Measurements from ENCODE around the gene TEX9.

DNA sequence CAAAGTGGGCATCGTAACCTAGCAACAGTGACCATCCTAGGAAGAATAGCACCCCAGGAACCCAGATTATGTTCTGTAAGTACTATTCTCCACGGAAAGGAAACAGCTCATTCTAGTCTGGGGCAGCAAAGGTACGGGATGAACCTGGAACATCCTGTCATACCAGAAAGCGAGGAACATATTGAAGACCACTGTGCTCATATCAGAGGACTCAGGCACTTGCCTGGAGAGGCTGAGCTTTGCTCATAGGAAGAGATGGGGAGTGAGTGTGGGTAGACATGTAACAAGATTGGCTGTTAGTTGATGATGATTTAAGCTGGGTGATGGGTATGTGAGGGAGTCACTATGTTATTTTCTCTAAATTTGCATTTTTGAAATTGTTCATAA lies 31.7 kb downstream of the BCL2L10 start:
- PRO-cap = no peak

DNA sequence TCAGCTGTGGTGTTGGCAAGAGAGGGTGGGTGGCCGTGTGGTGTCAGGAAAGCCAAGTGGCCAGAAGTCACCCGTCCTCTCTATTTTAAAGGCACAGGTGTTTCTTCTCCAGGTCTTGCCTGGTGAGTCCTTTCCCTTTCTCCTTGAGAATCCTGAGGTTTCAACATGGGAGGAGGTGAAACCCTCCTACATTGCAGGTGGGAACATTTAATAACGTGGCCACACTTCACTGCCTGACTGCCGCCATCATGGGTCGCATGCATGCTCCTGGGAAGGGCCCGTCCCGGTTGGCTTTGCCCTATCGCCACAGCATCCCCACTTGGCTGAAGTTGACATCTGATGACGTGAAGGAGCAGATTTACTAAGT lies 17.5 kb downstream of the BCL2L10 start:
- PRO-cap = no peak

- PRO-cap = no peak
Measured at GRCh38 chr15:52134444-52135201, 22.0 kb upstream of the BCL2L10 start.

- PRO-cap = no peak
Measured at GRCh38 chr15:52256377-52256774, 39.2 kb downstream of the MYO5C start.

DNA sequence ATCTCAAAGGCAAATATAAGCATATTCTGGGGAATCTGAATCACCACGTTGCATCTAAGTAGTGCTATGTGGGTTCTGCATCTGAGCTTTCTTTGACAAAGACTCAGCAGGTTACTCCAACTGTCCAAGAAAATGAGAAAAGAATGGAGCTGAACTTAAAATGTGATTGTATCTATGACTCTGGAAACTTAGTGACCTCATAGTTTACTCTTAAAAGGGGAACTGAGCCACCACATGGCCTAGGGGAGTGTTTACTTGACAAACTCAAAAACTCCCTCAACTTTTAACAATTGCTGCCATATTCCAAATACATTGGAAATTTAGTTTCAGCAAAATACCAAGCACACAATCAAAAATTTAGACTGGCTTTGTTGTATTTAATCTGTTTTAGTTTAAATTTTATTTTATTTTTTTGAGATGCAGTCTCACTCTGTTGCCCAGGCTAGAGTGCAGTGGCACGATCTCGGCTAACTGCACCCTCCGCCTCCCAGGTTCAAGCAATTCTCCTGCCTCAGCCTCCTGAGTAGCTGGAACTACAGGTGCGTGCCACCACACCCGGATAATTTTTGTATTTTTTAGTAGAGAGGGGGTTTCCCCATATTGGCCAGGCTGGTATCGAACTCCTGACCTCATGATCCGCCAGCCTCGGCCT lies 3.2 kb downstream of the ARPP19 start:
- PRO-cap = no peak

DNA sequence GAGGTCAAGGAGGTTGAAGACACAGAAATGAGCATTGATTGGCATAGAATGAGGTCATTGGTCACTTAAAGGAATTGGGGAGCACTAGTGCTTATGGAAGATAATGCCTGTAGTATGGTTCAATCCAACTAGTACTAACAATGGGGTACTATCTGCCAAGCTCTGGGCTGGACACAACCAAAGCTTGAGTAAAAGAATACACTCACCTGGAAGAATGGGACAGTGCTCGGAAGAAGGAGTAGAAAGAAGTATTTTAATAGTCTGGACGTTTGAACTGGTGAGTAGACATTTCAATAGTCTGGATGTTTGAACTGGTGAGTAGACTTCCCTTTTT lies 40.2 kb upstream of the ATOSA start:
- PRO-cap = unidirectional peak, plus-strand start at position 165 of the sequence

DNA sequence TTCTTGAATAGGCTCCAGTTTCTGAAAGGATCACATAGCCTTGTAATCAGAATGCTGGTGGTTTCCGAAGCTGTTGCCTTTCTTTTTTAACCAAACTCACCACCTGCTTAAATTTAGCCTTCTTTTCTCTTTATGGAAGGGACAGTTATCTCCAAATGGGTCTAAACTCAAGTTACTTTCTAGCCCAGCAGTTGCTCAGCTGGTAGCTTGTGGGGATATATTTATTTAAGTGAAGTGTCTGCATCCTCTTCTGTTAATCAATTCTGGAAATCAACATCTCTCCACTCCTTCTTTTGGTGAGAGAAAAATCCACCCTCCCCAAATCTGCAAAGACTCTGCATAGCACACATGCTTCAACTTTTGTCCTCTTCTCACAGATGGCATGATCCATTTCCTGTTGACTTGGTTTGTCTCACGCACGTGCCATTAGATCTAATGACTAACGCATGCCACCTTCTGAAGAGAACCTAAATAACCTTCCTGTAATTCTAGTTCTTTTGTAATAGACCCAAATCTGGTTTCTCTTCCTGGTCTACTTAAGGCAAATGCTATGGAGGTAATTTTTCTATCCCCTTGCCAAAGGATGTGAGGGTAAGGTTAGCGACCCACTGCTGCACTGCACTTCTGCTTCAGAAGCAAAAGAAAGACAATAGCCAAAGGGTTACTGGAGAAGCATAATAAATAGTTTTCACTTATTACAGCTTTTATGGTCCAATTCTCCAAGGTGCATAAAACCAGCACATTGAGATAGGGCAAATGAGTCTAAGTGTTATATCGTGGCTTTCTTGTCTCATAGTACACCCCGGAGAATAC lies 51.0 kb upstream of the ATOSA start:
- PRO-cap = no peak

GRCh38 chr15:52780559-52781133 lies 9.5 kb downstream of the ONECUT1 start:
- PRO-cap = no peak

GRCh38 chr15:52786479-52787571 lies 3.3 kb downstream of the ONECUT1 start:
- PRO-cap = no peak

DNA sequence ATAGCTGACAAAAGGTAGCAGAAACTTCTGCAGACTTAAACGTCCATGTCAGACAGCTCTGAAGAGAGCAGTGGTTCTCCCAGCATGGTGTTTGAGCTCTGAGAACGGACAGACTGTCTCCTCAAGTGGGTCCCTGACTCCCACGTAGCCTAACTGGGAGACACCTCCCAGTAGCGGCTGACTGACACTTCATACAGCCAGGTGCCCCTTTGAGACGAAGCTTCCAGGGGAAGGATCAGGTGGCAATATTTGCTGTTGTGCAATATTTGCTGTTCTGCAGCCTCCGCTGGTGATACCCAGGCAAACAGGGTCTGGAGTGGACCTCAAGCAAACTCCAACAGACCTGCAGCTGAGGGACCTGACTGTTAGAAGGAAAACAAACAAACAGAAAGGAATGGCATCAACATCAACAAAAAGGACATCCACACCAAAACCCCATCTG lies 34.4 kb upstream of the ONECUT1 start:
- PRO-cap = no peak

GRCh38 chr15:53910861-53911466 lies 67.3 kb upstream of the UNC13C start:
- PRO-cap = no peak

GRCh38 chr15:54583681-54584220 lies 605.5 kb downstream of the UNC13C start:
- PRO-cap = no peak

DNA sequence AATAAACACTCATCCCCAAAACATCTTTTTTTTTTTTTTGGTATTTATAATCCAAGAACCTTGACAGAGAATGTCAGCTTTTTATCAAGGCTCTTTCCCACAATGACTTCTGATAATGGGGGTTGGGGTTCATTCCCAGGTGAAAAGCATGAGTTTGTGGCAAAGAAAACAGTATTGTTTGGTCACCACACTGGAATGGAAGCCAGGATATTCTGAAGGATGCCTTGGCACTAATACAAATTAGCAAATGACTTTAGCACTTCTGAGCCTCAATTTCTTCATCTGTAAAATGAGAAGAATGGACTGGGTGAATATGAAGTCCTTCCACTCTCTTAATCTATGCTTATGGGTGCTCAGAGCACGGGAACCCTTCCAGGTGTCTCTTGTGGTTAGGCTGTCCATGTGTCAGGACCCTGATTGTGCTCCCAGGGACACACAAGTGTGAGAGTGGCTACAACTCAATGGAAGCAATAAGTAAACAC lies 21.4 kb downstream of the RAB27A start:
- PRO-cap = no peak

GRCh38 chr15:55407391-55407802 lies 762 bp downstream of the CCPG1 start:
- PRO-cap = bidirectional peak, plus-strand start at chr15:55407896, minus-strand start at chr15:55407718

DNA sequence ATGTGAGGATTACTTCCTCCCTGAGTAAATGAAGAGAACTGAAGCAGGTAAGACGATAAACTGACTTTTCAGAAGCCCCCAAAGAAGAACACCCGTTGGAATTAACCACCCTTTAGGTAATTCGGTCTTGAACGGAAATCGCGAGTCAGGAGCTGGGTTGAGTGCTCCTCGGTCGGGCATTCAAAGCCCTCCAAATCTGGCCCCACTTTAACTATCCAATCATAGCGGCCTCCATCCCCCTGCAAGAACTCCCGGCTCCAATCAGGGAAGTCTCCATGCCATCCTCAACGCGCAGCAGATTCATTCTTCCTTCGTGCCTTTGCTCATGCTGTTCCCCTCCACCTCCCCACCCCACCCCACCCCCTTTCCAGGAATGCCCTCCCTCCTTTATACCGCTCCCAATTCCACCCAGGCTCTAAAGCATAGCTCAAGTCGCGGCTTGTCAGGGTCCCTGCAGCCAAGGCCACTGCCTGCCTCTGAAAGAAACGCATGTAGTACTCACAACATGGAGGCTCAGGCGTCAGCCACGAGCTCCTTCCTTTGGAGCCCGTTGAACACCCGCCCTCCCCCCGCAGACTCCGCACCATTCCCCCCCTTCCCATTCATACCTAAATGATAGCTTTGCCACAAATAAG lies 670 bp upstream of the RFX7 start:
- PRO-cap = bidirectional peak, plus-strand start at position 303 of the sequence, minus-strand start at position 154 of the sequence

- PRO-cap = no peak
Measured at GRCh38 chr15:56318425-56318831, 46.8 kb upstream of the TEX9 start.

DNA sequence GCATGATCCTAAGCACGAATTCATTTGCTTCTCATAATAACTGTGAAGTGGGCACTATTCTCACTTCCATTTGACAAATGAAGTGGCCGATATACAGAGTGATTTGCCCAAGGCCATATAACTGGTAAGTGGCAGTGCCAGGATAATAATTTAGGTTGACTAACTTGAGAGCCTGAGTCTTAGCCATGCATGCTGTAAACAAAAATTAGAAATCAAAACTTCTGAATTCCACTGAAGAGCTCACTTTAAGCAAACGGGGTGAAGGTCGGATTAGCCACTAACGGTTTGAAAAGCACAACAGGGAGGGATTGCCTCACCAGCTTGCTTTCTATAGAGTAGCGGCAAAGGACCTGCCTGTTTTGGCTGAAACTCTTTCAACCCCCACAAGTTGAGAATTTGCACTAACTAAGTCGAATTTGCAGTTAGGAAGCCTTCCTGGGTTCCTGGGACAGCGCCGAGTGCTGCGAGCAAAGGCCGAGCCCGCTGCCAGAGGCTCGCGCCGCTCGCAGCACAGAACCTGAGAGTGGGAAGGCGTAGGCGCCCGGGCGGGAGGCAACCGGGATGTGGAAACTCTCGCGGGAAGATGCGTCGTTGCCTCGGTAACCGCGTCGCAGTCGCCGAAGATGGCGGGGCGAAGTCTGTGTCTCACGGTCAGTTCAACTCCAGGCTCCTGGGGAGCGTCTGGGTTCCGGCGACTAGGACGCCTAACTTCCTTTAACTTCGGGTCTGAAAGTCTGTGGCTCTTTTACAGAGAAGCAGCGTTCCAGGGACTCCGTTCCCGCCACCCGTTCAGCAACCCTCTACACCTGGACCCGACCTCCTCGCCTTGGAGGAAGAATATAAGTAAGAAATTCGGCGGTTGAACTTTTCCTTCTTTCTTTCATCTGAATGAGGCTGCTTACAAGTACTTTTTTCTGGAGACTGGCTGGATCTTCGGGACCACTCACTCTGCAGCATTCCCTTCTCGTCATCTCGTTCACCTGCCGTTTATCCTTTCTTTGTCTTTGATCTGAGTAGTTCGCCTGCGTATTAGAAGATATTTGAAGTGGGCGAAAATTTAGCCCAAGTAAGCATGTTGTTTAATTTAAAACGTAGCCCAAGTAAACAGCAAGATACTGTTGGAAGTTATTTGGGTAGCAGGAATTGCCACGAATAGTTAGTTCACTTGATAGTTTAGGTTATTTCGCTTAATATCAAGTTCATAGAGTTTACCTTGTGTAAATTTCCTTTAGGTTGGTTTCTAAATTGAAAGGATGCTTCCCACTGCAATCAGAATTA lies at the start of gene TEX9:
Gene TEX9 (plus strand): TSS at position 599 of the 1,278 bp plus-strand sequence.
- PRO-cap = bidirectional peak, plus-strand start at position 620 of the sequence, minus-strand start at position 519 of the sequence

DNA sequence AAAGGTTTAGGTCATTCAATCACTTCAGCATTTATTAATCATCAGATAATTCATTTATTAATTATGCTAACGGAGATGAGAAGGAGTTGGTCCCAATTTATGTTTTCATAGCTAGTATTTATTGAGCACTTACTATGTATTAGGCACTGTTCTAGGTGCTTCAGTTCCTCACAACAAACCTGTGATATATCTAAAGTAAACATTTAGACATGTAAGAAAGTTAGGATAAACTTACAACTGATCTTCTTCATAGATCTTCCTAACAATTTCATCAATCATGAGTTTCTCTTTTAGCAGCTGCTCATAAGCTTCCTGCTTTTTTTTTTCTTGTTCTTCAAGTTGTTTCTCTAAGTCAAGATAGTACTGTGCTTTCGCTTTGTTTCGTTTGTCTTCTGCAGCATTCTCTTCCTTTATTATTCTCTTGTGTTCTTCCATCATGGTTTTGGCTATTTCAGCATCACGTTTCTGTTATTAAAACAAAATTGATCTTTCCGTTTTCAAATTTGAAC lies 20.7 kb downstream of the MNS1 start:
- PRO-cap = no peak

DNA sequence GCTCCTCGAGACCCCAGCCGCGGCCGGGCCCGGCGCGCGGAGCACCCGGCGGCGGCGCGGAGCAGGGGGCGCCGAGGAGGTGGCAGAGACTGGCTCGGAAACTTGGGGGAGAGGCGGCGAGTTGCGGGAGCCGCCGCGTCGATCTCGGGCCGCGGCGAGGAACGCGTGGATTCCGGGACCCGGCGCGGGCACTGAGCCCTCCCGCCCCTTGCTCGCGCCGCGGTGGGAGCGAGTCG lies 1.0 kb downstream of the TCF12 start:
- PRO-cap = unidirectional peak, minus-strand start at position 193 of the sequence

DNA sequence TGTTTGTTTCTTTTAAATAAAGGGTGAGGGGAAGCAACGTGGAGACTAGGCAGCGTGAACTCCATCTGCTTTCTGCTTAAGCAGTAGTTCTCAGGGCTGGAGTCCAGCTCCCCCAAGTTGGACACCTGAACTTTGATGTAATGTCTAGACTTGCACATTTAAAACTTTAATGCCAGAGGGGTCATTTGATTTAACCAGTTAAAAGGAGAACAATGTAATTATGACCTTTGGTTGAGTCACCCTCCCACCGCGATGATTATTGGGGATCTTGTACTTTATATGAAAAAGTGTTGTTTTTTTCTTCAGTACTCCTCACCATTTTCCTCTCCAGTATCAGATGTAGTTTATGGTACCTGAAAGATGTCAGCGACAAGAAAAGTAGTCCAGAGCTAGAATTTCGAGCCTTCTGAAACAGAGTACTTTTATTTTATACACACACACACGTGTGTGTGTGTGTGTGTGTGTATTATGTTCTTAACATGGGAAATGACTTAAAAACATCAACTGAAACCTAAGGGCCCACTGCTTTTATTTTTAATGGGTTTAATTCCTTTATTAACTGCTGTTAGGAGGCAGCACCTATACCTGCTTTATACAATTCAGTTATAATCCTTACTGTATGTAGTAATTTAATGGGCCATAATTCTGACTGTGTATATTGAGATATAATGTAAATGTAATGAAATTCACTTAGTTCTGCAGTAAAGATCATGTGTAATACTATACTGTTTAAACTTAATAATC lies 1.8 kb downstream of the TCF12 start:
- PRO-cap = no peak